Cardiac muscle cell (in vitro differentiated cells and primary cell): ENCODE measurements around a stretch of chr10.

DNA sequence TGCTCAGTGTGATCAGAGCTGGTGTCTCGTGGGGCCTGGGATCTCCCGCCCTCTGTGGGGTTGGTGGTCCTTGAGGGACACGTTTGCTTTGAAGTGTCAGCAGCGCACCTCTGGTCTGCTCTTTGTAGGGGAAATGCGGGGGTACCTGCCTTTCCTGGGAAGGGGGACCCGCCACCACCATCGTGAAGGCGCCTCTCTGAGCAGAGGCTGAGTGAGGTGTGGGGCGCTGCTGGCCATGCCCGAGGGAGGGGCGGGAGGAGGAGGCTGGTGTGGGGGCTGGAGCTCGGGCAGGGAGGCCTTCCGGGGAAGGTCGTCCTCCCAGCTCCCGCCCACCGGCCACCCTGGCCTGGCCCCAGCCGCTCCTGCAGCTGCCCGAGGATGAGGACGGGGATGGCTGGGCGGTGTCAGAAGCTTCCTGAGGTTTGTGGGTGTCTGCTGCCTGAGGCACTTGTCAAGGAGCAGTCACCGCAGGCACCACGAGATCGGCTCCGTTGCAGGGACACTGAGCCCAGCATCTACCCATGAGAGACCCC lies 11.3 kb downstream of the PWWP2B start:
- RAMPAGE, long total RNA = no peak
- RRBS = no CpG with 5 or more reads among the region's 24 CpGs

DNA sequence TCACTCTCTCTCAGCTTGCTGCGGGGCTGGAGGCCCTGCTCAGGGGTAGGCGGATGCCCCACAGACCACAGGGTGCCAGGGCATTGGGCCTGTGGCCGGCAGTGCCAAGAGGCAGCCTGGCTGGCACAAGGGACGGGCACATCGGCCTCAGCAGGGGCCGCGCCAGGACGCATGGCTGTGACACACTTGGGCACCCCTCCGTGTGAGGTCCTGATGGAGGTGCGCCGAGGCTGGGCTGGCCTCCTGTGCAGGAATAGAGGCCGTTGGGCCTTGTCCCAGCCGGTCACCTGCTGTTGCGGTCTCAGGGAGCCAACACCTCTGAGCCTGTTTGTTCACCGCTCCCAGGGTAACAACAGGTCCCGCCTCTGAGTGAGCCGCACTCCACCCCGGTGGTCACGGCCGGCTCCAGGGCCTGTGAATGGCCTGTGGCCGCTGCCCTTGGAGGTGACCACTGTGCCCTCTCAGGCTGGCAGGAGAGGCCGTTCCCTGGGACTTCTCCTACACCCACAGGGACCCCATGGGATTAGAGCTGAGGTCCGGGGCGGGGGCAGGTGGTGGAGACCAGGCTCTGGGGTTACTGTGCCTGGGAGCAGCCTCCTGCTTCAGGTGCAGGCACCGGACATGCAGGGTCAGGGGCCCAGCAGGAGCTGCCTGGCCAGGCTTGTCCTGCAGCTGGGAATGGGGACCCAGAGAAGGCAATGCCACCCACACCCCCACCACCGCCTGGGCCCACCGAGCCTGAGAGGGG lies 12.0 kb downstream of the PWWP2B start:
- RAMPAGE, long total RNA = no peak
- RRBS = 88% methylated on average over 8 of the region's 27 CpGs

DNA sequence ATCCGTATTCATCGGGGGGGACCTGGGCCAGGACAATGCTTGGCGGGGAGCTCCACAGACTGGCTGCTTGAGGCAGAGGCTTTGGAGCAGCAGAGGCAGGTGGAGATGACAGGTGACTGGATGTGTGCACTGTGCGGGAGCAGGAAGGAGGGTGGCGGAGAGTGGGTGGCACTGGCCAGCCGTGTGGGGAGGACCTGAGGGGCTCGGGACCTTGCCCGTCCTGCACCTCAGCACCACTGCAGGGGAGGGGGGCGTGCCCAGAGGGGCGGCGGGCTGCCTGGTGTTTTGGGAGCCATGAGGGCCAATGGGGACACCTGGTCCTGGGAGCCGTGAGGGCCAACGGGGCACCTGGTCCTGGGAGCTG lies 13.3 kb downstream of the PWWP2B start:
- RAMPAGE, long total RNA = no peak
- RRBS = no CpG with 5 or more reads among the region's 13 CpGs

DNA sequence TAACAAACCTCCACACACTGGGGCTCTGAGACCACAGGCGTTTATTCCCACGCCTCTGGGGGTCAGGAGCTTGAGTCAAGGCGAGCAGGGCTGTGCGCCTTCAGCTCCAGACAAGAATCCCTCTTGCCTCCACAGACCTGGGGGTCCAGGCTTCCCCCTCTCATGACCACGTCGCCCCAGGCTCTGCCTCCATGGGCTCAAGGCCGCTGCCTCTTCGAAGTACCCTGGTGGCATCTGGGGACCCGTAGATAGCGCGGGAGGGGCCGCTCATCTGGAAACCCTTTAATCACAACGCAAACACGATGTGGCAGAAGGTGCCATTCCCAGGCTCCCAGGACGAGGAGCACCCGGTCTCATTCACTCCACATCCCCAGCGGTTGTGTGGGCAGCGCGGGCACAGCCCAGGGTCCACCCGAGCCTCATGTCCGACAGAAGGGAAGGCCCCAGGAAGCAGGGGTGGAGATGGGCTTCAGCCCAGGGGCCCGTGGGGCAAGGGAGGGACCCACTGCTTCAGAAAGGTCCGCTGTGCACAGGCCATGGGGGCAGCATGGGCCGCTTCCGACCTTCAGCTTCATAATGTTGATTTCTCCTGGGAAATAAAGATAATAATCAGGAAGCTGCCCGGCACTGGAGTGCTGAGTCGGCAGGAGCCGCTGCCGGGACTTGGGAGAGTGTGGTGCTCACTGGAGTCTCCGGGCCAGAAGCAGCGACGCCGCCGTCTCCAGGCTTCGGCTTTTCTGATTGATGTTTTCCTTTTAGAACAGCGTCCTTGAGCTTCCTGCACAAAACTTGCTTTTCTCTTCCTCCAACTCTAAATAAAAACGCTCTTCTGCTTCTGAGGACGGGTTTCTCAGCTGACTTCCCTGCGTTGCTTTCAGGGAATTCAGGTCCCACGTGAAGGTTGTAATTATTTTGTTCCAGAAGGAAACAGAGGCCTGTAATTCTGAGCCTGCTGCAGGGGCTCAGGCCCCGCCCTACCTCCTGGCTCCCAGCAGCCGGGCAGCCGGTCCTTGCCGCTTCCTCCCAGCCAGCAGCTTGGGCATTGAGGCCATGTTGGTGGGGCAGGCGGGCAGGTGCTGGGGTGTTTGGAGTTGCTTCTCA lies 14.4 kb downstream of the PWWP2B start:
- RAMPAGE, long total RNA = no peak
- RRBS = 21% methylated on average over 5 of the region's 45 CpGs

- RAMPAGE, long total RNA = no peak
- RRBS = no CpG with 5 or more reads among the region's 26 CpGs
Observed at GRCh38 chr10:132417675-132418514, 20.9 kb downstream of the PWWP2B start.

- RAMPAGE, long total RNA = no peak
- RRBS = no CpG with 5 or more reads among the region's 17 CpGs
Observed at GRCh38 chr10:132419557-132420190, 22.7 kb downstream of the PWWP2B start.

DNA sequence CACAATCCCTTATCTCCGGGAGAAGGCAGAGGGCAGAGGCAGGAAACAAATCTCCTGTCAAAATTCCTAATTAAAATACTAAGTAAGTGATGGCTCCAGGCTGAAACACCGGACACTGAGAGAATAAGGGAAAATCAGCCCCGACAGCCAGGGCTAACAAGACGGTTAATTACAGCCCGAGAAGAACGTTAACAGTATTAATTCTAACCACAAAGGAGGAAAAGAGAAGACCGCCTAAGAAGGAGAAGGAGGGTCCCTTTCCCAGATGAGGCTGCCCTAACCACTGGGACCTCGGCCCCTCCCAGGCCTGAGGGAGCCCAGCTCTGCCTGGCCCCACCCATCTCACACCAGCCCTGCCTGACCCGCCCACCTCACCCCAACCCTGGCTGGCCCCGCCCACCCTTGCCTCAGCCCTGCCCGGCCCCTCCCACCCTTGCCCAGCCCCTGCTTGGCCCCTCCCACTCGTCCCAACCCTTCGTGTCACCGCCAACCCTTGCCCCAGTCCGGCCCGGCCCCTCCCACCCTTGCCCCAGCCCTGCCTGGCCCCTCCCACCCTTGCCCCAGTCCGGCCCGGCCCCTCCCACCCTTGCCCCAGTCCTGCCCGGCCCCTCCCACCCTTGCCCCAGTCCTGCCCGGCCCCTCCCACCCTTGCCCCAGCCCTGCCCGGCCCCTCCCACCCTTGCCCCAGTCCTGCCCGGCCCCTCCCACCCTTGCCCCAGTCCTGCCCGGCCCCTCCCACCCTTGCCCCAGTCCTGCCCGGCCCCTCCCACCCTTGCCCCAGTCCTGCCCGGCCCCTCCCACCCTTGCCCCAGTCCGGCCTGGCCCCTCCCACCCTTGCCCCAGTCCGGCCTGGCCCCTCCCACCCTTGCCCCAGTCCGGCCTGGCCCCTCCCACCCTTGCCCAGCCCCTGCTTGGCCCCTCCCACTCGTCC lies 51.5 kb downstream of the PWWP2B start:
- RAMPAGE, long total RNA = no peak
- RRBS = 35% methylated on average over 9 of the region's 29 CpGs

DNA sequence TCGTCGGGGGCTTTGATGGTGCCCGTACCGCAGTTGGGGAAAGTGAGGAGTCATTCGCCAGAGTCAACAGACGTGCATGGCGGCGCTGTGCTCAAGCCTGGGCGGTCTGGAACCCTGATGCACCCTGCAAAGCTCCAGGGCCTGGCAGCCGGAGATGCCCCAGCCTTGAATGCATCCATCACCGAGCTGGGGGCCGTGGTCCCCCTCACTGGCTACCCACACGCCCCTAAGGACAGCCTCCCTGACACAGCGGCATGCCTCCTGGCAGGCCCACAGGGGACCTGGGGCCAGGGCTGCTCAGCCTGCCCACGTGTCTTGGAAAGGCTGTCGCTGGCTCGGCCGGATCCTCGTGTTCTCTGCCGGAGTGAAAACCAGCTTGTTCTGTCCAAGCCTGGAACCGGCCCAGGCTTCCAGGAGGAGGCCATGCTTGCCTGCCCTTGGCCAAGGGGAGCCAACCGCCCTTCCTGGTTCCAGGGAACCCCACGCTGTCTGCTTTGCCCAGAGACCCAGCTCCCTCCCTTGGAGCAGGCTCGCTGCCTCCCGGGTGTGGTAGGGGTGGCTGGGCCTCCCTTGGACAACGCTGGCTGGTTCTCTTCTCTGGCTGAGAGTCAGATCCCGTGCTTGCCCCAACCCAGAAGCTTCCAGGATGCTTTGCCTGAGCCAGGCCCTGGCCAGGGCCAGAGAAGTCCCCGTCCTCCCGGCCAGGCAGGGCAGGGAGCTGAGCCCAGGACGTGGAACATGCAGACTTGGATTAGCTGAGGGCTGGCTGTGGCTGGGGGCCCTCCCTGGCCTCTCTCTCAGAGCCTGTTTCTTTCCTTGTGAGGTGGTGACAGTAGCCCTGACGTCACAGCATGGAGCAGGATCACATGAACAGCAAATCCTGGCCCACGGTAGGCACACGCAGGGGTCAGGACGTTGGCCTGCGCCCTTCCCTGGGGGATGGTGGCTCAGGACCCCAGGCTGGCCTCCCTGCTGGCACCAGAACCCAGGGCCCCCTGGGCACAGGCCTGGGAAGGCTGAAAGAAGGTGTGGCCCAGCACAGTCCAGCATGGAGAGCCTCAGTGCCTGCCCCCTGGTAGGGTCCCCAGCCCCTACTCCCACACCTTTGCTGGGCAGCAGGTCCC lies 67.3 kb downstream of the PWWP2B start:
- RAMPAGE, long total RNA = no peak
- RRBS = 25% methylated on average over 1 of the region's 35 CpGs

DNA sequence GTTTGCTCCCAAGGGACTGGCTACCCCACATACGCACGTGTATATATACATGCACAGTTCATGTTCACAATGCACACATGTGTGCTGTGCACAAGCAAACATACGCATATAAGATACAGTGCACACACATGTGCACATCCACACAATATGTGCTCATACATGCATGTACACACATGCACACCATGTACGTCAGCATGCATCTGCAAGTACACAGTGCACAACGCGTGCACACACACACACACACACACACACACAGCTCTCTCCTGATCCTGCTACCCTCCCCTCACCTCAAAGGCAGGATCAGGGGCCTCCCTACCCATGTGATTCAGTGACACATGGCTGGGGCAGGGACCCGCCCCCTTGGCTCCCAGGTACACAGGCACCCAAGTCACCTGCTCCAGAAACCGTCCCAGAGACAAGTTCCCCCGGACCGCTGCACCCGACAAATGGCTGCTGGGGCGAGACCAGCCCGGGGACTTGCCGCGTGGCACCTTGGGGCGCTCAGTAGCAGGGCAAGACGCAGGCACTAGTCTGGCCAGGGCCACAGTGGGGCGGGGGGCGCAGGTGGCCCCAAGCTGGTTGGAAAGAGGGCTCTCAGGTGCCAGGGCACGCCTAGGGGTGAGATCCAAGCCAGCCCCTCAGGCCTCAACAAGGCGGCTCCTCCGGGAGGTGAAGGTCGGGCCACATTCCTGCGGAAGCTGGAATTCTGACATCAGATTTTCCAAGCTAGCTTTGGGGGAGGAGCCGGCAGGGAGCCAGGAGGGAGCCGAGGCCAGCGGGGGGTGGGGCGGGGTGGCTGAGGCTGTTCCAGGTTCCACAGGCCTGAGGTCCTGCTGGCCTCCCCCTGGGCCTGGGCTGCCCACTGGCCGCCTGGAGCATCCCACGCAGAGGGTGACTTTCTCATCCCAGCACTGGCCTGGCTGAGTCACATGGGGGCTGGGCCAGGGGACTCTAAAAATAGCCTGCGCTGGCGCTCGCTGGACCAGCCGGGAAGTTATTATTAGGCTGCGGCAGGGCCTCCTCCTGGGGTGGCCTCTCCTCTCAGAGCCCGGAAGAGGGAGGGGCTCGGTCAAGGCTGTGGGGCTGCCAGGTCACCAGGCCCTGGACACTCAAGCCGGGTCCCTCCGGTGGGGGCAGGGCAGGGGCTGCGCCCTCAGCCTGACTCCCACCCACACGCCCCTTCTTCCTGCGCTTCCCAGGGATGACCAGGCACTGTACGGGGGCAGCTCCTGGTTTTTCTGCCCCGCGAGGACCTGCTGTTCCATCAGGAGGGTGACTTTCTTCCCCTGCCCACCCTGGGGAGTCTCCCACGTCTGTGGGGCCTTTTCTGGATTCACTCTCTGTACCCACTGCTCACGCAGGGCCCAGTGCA lies 20.6 kb upstream of the INPP5A start:
- RAMPAGE, long total RNA = no peak
- RRBS = 17% methylated on average over 14 of the region's 47 CpGs

DNA sequence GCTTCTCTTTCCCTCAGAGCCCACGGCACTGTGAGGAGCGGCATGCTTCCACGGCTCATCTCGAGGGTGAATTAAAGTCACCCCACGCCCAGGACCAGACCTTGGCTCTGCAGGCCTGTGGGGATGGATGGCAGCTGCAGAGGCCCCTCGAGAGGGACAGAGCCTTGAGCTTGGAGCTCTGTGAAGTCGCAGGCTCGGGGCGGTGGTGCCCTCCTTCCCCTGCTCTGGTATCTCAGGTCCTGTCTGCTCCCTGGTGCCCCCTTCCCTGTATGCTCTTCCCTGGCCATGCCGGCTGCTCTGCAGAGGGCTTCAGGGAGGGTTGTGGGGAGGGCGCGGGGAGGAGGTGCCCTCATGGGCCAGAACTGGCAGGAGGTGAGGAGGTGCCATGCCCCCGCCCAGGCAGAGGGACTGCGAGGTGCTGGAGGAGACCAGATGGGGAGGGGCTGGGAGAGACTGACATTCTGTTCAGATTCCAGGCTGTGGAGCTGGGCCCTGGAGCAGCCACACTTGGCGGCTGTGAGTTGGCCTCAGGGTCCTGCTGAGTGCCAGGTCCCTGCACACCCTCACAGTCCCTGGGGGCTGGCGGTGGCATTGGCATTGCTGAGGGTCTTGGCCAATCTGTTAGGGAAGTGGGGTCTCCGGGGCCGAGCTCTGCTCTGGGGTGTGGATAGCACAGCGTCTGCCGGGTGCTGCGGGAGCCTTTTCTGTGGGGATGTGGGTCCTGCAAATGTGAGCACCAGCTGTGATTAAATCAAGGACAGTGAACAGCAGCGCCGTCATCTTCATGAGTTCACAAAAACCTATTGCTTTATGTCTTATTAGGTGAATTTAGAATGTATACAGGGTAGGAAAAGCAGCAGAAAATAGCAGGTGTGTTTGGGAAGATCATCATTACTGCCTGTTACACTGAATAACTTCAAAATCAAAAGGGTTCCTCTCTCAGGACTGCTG lies 25.4 kb downstream of the INPP5A start:
- RAMPAGE, long total RNA = no peak
- RRBS = 93% methylated on average over 4 of the region's 23 CpGs

- RAMPAGE, long total RNA = no peak
- RRBS = no CpG with 5 or more reads among the region's 37 CpGs
Observed at GRCh38 chr10:132586844-132587813, 49.5 kb downstream of the INPP5A start.

GRCh38 chr10:132593394-132593885 lies 55.9 kb downstream of the INPP5A start:
- RAMPAGE, long total RNA = no peak
- RRBS = no CpG with 5 or more reads among the region's 4 CpGs

- RAMPAGE, long total RNA = no peak
- RRBS = no CpG with 5 or more reads among the region's 44 CpGs
Observed at GRCh38 chr10:132627092-132628060, 89.8 kb downstream of the INPP5A start.

DNA sequence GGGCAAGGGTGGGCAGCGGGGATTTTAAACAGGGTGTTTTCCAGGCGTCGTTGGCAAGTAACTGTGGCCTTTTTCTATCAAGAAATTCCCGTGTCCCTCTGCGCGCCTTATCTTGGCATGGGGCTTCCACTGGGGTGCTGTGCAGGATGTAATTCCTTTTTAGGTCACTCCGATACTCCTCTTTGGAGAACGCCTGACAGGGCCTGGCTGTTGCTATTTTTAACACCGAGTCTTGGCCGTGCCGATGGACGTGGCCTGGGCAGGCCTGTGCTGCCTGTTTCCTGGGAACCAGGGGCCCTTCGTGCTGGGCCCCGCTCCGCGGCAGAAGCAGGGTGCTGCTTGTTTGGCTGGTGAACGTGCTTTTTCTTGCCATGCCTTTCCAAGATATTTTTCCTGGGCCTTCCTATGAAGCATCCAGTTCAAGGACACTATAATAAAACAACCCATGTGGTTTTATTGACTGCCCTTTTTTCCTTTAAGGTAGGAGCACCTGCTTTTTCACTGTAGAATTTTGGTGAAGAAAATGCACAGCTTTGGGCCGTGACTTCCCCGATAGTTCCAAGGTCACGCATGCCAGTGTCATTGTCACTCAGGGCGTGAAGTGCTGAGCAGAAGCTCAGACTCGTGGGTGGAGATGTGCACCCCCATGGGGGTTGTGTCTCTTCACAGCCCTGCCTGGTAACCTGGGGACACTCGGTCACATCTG lies 94.0 kb downstream of the INPP5A start:
- RAMPAGE, long total RNA = no peak
- RRBS = no CpG with 5 or more reads among the region's 23 CpGs

DNA sequence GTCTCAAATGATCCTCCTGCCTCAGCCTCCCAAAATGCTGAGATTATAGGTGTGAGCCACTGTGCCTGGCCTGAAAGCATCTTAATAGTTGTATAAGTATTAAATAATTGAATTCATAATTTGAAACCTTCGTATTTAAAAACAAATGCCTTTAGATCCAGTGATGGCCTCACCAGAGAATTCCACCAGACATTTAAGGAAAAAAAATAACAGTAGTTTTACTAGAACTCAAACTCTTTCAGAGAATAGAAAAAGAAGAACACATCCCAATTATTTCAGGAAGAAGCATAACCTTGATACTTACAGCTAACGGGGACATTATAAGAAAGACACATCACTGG lies 6.2 kb upstream of the KNDC1 start:
- RAMPAGE, long total RNA = no peak
- RRBS = no CpG with 5 or more reads among the region's 2 CpGs

GRCh38 chr10:133160714-133161131 lies 704 bp downstream of the KNDC1 start:
- RAMPAGE, long total RNA = no peak
- RRBS = 2% methylated on average over 11 of the region's 24 CpGs

GRCh38 chr10:133235927-133236365 lies 1.7 kb upstream of the VENTX start:
- RAMPAGE, long total RNA = no peak
- RRBS = 9% methylated on average over 3 of the region's 20 CpGs

DNA sequence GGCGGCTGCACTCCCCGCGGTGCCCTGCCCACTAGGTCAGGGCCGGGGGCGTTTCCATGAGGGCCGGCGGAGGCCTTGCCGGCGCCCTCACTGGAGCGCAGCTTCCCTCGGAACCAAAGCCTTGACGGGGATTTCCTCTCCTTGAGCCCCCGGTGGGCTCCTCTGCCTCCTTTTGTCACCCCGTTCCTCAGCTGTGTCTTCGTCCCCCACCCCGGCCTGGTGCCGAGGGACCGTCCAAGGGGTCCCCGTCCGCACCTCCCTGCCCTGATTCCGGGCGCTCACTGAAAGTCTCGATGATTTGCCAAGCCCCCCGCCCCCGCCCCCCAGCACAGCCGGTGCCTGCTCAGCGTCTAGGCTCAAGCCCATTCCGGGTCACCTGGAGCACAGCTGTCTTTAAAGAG lies 570 bp downstream of the VENTX start:
- RAMPAGE, long total RNA = no peak
- RRBS = 4% methylated on average over 25 of the region's 28 CpGs

DNA sequence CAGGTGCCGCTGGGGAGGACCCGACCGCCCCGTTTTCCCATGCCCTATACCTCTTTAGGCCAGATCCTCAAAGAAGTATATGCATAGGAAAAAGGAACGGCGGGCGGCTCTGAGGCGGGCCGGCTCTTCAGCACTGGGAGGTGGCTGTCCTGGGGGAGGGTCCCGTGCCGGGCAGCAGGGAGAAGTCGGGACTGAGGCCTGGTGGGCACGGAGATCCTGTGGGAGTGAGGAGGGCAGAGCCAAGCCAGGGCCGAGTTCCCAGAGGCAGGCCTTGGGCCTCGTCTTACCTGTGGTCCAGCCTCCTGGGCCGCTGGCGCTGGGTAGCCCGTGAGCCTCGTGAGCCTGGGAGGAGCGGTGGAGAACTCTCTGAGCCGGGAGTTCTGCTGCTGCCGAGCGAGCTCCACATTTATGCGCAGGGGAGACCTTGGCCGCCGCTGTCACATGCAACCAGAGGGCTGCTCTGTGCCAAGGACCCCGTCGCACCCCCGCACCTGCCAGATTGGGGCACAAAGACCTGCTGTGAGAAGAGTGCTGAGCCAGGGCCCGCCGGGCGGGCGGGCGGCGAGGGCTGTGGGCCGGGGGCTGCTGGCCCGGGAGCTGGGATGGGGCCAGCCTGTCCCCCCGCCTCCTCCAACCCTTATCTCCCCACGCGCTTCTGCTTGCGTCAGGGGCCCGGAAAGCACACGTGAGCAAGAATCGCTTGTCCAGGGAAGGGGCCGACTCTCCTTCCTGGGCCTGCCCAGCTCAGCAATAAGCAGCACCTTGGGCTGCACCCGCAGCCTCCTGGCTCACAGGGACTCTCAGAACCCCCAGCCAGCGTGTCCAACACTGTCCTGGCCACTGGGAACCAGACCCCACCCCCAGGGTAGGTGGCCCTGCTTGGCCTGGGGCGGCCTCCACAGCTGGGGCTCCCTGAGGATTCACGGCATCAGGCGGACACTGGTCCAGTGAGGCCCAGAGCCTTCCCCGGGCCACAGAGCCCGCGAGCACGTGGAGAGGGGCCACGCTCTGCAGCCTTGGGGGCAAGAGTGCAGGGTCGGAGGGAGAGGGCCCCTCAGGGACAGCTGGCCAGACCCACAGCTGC lies 10.2 kb downstream of the VENTX start:
- RAMPAGE, long total RNA = no peak
- RRBS = 12% methylated on average over 9 of the region's 56 CpGs

DNA sequence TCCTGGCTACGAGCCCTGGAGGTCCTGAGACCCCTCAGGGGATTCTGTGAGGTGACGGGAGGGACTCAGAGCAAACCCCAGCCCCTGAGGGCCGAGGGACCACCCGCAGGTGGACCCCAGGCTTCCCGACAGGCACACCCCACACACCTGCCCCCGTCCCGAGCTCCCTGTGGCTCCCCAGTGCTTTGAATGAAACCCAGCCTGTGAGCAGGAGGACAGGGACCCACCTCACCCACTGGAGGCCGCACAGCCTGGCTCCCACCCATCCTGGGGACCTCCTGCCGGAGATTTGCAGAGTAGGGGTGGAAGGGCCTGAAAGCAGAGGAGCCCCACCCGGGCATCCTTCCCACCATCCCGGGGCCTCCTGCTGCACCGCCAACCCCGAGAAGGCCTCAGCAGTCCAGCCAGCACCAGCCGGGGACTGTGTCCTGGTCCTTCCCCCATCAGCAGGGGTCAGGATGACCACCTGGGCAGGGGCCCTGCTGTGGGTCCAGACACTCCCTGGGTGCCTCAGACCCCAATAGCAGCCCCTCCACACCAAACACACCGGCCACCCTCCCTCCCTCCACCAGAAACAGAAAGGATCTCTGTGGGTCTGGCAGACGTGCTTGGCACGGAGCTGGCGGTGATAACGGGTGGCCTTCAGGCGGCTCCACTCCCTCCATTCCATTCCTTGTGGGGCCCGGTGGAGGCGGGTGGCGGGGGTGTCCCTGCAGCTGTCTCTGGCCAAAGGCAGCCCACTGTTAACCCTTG lies 14.0 kb downstream of the VENTX start:
- RAMPAGE, long total RNA = no peak
- RRBS = 12% methylated on average over 5 of the region's 23 CpGs